Cardiac muscle cell (in vitro differentiated cells and primary cell): ENCODE measurements around a stretch of chr10.

- RAMPAGE, long total RNA = no peak
- RRBS = no CpG with 5 or more reads among the region's 5 CpGs
These were observed 93.1 kb downstream of the LYZL2 start for GRCh38 chr10:30536315-30537055.

DNA sequence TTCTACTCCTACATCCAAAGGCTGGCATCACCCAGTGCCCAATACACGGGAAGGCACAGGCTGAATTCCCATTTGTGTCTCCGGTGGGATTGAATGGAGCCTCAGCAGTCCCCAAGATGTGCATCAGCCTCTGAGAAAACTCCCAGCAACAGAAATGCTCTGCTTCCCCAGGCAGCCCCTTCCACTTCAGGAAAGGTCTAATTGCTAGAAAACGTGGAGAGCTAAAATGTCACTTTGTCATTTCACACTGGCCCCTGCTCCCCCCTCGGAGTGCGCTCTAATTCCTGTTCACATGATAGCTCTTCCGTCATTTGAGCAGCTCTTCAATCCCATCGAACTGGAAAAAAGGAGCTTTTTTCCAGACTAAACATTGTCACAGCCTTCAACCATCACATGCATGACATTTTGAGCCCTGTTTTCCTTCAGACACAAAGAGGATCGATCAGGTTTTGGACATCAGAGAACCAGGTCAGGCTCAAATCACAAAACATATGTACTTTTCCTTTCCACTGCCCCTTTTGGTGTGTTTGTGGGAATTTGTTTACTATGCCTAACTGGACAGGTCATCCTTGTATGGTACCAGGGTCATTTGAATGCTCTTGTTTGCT, 87.7 kb downstream of the LYZL2 start:
- RAMPAGE, long total RNA = no peak
- RRBS = no CpG with 5 or more reads among the region's 8 CpGs

DNA sequence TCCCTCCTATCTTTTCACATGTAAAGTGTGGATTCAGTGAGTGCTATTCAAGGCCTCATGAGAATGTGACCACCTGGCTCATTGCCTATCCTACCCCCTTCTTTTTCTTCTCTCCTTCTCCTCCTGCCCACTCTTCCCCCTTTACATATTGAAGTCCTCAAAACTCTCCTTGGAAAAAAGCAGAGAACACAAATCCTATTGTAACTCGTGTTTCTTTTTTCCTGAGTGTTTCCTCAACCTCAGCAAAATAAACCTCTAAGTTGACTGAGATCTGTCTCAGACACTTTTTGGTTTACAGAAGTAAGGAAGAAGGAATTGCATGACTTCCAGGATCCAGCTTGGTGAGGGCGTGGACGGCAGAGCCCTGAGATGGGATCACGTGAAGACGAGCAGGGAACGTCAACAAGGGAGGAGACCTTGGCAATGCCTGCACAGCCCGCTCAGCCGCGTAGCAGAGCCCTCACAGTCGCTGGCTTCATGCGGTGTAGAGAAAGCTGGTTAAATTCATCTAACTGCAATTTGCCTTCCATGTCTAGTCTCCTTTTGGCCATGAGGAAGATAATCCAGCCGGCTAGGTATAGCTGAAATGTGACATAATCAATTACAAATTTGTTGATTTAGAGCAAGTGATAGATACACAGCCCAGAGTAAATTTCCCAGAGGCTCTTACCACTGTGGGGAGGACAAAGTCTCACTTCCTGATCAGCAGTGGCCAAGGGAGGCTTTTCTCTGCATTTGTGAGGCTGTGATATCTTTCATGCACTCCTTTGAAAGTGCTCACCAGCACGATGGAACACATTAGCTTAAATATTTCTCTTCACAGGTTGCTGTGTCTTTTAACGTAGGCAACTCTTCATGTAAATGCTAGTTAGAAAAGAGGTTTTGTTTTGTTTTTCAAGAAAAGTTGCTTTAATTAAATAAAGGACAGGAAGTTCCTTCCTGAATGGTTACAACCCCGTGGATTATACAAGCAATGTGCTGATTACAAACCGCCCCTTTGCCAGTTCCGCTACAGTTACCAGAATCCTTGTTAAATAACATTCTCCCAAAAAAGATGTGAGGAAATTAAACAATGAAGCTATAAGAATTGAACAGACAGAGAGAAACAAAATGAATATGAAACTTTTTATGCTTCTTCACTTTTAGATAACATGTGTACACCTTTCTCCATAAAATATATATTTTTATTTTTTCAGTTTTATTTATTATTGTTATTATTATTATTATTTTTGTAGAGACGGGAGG, 75.5 kb downstream of the LYZL2 start:
- RAMPAGE, long total RNA = no peak
- RRBS = no CpG with 5 or more reads among the region's 18 CpGs

- RAMPAGE, long total RNA = no peak
- RRBS = no CpG with 5 or more reads among the region's 12 CpGs
These were observed 24.2 kb downstream of the LYZL2 start for GRCh38 chr10:30605335-30605783.

DNA sequence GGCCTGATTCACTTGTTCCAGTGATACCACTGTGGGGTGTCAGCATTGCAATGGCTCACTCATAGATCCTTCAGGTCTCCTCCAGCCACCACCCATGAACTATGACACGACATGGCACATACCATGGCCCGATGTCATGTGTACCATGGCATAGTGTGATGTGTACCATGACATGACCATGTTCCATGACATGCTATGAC, 22.5 kb upstream of the LYZL2 start:
- RAMPAGE, long total RNA = no peak
- RRBS = no CpG with 5 or more reads among the region's 2 CpGs

DNA sequence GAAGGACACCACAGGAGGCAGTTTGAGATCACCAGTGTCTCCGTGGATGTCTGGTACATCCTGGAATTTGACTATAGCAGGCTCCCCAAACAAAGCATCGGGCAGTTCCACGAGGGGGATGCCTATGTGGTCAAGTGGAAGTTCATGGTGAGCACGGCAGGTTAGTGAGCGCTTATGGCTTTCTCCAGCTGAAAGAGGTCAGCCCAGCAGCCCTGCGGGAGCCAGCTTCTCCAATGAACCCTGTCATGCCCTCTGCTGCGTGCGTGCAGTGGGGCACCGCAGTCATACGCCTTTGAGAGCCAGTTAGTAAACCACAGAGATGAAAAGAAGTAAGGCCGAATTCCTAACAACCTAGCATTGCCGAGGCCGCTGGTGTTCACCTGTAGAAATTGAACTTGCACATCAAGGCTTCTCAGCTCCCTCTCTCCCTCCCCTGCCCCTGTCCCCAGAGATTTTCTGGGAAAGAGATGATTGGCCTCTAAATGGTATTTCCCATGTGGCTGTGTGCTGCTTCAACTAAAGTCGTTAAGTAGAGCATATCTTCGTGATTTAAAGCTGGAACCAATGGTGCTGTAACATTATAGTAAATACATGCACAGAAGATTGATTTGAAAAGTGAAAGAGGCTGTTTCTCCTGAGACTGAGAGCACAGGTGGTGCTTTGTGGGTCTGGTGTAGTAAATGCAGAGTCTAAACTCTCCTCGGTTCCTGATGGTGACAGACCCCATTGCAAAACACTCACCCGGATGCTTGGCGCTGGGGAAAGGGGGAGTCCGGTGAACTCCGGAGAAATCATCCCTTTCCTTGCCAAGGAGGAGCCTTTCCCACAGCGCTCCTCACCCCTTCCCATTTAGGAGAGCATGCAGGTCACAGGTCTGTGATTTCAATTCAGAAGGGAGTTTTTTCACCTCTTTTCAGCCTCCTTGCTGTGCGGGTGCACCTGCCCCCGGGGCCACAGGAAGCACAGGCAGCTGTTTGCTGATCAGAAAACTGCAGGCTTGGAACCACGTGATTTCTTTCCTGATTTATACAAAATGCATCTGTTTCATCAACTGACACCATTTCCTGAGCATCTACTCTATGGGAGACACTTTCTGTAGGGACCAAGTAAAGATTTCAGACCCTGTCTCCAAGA, 75.3 kb upstream of the LYZL2 start:
- RAMPAGE, long total RNA = no peak
- RRBS = no CpG with 5 or more reads among the region's 24 CpGs

GRCh38 chr10:30705664-30706372, 76.3 kb upstream of the LYZL2 start:
- RAMPAGE, long total RNA = no peak
- RRBS = no CpG with 5 or more reads among the region's 10 CpGs

GRCh38 chr10:30747506-30748141, 118.1 kb upstream of the LYZL2 start:
- RAMPAGE, long total RNA = no peak
- RRBS = no CpG with 5 or more reads among the region's 13 CpGs

DNA sequence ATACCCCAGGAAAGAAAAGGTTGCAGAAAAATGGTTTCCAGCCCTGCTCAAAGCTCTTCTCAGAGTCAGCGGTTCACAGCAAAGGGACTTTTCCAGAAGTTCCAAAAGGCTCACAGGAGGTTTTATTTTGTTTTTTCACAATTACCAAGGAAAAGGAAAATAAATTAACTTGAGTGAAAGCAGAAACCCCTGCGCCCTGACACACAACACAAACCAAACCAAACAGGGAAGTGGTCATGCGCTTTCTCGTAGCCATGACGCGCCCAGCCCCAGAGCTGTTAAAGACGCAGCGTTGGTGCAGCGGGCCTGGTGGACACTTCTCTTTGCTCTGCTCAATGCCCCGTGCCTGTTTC, 134.3 kb upstream of the LYZL2 start:
- RAMPAGE, long total RNA = no peak
- RRBS = no CpG with 5 or more reads among the region's 10 CpGs

DNA sequence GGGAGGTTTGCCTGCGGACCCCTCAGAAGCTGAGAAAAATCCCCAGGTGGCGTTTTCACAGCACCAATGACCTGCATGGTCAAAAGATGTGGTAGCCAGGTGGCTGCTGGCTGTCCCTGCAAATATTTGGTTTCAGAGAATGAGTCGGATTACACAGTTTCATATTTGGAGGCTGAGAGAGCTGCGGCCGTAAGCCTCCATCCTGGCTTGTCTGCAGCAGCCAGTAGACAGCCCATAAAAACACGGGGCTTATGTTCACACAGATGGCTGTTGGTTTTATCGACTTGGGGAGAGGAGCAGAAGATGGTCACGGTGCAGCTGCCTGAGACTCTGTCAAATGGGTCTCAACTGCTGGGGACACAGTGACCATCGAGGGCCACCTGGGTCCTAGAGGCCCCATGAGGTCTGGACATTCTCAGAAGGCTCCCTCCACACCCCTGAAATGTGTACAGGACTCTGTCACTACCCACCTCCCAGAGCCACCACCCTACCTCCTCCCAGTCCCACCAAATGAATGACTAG, 153.6 kb upstream of the LYZL2 start:
- RAMPAGE, long total RNA = no peak
- RRBS = no CpG with 5 or more reads among the region's 9 CpGs

- RAMPAGE, long total RNA = no peak
- RRBS = no CpG with 5 or more reads among the region's 7 CpGs
These were observed 156.1 kb upstream of the LYZL2 start for GRCh38 chr10:30785609-30785998.

GRCh38 chr10:30804601-30805095, 175.1 kb upstream of the LYZL2 start:
- RAMPAGE, long total RNA = no peak
- RRBS = no CpG with 5 or more reads among the region's 6 CpGs

DNA sequence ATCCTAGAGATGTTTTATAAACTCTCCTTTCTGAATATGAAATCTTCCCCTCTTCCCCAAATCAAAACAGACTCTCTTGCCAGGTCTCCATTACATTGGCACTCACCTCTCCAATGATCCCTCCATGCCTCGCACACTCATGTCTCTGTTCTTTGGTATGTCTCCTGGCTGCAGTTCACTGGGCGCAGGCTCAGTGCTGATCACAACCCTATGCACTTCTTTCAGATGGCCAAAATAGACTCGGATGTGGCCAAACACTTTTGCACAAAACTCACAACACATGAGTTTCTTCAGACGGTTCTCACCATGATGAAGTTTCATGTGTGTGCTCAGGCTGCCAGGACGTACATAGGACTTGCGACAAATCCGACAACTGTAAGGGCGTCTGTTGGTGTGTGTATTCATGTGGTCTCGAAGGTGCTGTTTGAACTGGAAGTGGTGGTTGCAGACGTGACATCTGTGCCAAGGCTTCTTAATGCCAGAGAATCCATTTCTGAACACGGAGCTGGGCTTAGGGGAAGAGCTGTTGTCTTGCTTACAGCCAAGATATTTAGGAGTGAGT, 183.2 kb downstream of the ZNF438 start:
- RAMPAGE, long total RNA = no peak
- RRBS = no CpG with 5 or more reads among the region's 11 CpGs

DNA sequence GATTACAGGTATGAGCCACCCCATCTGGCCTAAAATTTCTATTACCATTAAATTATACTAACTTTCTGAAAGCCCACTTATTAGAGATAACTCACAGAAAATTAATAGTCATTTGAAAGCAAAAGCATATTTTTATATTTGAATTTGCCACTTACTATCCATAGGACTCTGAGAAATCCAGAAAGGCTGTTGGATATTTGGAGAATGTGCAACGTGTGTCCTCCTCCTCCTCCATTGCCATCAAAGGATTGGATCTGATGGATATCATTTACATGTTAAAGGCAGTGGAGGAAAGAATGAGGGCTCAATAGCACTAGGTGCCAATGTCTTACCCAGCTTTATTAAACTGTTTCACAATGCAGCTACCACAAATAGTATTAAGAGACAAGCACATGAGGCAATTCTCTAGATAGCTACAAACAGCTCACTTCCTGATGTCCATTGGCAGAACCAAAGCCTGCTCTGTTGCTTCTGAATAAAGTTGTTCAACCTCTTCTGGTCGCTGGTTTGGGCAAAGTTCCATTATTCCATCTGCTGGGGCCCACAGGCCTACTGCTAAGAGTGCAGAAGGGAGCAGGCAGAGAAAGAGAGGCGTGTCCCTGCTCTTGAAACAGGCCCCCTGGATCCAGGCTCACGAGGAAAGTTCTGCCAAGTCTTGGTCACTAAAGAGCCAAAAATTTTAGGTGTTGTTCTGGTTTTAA, 174.0 kb downstream of the ZNF438 start:
- RAMPAGE, long total RNA = no peak
- RRBS = no CpG with 5 or more reads among the region's 4 CpGs

GRCh38 chr10:30919874-30920922, 111.5 kb downstream of the ZNF438 start:
- RAMPAGE, long total RNA = no peak
- RRBS = no CpG with 5 or more reads among the region's 5 CpGs

GRCh38 chr10:31426504-31426936, 107.5 kb downstream of the ZEB1 start:
- RAMPAGE, long total RNA = no peak
- RRBS = no CpG with 5 or more reads among the region's 1 CpG

DNA sequence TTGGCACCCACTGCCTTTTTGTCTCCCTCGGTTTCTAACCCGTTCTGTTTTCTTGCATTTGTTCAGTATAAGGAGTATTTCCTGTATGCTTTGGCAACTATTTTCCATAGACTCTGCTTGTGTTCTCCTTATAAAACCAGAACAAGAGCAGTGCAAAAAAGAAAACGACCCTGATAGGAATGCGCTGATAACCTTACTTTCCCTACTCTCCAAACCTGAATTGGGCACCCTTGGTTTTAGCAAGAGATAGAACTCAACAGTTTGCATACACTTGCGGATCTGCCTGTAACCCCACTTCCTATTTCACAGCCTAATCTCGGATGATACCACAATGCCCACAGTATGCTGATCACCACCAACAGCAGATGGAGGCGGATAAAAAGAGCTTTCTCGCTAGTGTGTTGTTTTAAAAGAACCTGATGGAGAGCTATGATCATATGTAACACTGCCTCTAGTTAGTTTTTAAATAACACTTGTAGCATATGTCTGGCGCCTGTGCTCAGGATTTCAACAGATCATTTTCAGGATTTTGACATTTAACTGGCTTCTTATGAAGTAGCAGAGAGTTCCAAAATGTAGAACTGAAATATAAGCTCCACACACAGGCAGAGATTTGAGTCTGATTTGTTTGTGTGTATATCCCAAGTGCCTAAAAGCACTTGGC, 1.7 kb upstream of the ARHGAP12 start:
- RAMPAGE, long total RNA = no peak
- RRBS = no CpG with 5 or more reads among the region's 9 CpGs

DNA sequence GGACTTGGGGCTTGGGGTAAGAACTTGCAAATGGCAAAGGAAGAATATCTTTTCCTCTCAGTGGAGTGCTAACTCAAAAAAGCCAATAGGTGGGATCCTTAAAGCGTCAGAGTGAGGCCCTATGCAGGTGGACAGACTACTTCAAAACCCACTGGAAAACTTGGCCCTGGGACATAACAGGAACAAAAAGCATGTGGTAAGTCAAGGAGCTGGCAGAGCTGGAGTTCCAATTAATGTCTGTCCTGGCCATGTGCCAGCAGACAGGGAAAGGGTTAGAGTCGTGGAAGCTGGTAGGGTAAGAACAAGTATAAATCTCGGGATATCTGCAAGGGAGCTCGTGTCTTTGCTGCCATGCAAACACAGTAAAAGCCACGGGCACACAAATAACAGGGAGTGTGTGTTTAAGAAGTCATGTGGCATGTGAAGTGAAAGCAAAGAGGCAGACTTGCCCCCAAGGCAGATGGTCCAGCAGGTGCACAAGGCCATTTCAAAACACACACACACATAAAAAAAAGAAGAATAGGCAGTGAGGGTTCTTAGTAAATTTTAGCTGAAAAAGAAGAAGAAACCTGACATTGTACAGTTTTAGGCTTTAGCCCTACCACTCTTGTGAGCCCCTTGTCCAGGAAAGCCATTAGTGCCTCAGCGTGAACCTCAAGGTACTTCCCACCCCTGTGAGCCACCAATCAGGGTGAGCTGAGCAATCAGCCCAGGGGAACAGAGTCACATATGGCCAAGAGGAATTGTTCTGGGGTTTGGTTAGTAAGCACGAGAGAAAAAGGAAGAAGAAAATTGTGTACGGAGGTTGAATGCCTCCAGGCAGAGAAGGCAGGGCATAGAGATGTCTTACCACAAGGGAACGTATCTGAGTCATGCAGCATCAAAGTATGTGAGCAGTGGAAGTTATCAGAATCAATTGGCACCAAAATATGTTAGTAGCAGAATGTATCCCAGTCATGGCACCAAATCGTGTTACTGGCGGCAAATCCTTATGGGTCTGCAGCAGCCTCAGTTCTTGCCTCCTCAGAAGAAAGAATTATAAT, 32.8 kb upstream of the ARHGAP12 start:
- RAMPAGE, long total RNA = no peak
- RRBS = no CpG with 5 or more reads among the region's 11 CpGs

- RAMPAGE, long total RNA = no peak
- RRBS = no CpG with 5 or more reads among the region's 2 CpGs
These were observed 17.1 kb downstream of the KIF5B start for GRCh38 chr10:32039047-32039628.

- RAMPAGE, long total RNA = no peak
- RRBS = no CpG with 5 or more reads among the region's 8 CpGs
These were observed 79.7 kb downstream of the EPC1 start for GRCh38 chr10:32266975-32267954.